SK-MEL-5 (cell line): Measurements from ENCODE around the genes NAGK, EMX1 and ALMS1.

DNA sequence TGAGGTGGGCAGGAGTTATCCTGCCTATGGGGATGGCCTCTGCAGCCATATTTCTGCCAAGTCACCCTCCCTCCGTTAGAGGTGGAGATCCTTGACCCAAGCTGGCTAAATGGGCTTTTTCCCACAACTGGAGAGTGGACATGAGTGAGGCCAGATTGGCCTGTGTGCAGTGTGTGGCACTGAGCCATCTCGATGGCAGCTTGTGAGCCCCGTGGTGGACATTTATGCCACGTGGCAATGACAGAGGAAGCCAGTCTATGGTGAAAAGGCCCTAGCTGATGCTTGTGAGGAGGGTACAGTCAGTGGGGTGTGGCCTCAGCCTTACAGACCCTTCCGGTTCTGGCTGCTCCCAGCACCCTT lies 9.6 kb upstream of the TEX261 start:
RAMPAGE:
- cytosol, long total RNA = no peak
- long total RNA = no peak
- nucleus, long total RNA = no peak

DNA sequence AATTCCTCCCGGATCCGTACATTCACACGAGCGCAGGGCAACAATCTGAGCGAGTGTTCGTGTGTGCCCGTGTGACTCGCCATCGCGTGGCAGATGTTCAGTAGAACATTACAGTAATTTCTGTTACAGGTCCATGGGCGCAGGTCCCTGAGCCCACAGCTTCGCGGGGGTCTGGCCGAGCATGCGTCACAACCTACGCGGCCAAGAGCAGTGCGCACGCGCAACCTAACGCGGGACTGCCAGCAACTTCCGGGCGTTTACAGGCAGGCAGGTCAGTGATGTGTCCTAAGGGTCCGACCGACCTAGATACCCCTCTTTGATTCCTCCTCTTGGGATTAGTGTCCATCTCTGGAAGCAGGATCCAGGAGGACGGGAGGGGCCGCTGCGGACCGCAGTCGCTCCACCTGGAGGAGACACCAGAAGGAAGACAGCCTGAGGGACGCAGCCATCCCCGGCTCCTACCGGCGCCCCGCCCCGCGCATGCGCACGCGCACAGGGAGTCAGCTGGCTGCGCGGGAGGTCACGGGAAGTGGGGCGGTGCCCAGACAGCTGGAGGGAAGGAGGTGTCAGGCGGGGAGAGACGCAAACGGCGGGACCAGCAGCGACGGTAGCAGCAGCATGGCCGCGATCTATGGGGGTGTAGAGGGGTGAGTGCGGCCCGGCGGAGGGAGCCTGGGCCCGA lies at the start of gene NAGK:
NAGK (plus strand) TSS at position 583 of the 682 bp plus-strand sequence.
RAMPAGE:
- cytosol, long total RNA = start-site peak on the plus strand centred at position 233 of the sequence, 40 bp wide, 84 and 98 reads in 2 replicates; start-site peak on the plus strand centred at position 552 of the sequence, 67 bp wide, 293 and 303 reads in 2 replicates
- long total RNA = start-site peak on the plus strand centred at position 556 of the sequence, 67 bp wide, 177 and 115 reads in 2 replicates
- nucleus, long total RNA = start-site peak on the minus strand centred at position 477 of the sequence, 36 bp wide, 72 and 54 reads in 2 replicates

DNA sequence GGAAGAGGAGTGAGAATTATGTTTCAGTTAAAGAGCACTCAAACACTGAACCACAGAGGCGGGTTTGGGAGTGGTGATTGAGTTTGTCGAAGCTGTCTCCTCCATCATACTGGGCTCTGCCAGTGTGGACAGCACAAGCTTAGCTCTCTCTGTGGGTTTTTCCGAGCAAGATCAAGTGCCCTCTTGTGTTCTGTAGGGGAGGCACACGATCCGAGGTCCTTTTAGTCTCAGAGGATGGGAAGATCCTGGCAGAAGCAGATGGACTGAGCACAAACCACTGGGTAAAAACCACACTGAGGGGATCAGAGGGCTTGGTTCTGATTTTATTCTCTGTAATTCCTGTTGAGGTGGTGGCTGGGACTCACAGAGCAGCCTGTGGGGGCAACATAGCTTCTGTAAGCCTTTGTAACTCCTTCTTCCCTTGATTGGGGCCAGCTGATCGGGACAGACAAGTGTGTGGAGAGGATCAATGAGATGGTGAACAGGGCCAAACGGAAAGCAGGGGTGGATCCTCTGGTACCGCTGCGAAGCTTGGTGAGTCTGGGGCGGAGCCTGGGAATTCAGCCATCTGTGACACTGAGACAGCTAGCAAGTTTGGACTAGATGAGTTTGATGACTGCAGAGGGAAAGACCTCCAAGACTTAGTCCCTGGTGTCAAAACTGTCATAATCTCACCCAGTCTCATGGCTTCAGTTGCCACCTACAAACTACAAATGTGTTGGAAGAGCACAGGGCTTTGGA lies 2.0 kb downstream of the NAGK start:
RAMPAGE:
- cytosol, long total RNA = no peak
- long total RNA = no peak
- nucleus, long total RNA = no peak

RAMPAGE:
- cytosol, long total RNA = no peak
- long total RNA = no peak
- nucleus, long total RNA = no peak
Observed at GRCh38 chr2:71338585-71338969, 7.0 kb downstream of the ZNF638 start.

DNA sequence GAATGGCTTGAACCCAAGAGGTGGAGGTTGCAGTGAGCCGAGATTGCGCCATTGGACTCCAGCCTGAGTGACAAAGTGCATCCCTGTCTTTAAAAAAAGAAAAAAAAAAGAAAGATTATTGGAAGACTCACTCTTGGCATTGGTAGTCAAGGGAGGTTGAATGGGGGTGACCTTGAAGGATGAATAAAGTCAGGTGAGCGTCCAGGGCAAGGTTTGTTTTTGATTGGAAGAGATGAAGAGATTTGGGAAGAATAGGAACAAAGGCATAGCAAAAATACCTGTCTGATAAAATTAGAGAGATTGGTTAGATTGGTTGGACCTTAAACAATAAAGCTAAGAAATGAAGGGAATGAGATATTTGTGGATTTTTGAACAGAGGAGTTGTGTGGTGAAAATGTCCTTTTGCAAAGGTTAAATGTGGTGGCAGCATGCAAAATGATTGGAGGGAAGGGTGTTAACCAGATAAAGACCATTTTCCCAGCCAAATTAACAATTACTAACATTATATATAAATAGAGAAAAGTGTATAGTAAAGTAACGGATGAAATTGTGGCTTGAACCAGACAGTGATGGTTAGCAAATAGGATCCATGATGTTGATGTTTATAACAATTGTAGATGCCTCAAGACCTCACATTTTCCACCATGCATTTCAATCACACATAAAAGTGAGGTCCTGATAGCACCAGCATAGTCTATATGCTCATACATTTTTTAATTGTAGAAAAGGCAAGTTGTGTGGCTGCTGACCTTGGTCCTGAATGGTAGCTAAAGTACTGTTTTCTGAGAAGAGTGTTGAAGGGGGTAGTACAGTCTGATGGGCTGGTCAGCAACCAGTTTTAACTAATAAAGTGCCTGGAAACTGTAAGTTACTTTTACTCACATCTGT lies 15.6 kb downstream of the ZNF638 start:
RAMPAGE:
- cytosol, long total RNA = no peak
- long total RNA = no peak
- nucleus, long total RNA = no peak

DNA sequence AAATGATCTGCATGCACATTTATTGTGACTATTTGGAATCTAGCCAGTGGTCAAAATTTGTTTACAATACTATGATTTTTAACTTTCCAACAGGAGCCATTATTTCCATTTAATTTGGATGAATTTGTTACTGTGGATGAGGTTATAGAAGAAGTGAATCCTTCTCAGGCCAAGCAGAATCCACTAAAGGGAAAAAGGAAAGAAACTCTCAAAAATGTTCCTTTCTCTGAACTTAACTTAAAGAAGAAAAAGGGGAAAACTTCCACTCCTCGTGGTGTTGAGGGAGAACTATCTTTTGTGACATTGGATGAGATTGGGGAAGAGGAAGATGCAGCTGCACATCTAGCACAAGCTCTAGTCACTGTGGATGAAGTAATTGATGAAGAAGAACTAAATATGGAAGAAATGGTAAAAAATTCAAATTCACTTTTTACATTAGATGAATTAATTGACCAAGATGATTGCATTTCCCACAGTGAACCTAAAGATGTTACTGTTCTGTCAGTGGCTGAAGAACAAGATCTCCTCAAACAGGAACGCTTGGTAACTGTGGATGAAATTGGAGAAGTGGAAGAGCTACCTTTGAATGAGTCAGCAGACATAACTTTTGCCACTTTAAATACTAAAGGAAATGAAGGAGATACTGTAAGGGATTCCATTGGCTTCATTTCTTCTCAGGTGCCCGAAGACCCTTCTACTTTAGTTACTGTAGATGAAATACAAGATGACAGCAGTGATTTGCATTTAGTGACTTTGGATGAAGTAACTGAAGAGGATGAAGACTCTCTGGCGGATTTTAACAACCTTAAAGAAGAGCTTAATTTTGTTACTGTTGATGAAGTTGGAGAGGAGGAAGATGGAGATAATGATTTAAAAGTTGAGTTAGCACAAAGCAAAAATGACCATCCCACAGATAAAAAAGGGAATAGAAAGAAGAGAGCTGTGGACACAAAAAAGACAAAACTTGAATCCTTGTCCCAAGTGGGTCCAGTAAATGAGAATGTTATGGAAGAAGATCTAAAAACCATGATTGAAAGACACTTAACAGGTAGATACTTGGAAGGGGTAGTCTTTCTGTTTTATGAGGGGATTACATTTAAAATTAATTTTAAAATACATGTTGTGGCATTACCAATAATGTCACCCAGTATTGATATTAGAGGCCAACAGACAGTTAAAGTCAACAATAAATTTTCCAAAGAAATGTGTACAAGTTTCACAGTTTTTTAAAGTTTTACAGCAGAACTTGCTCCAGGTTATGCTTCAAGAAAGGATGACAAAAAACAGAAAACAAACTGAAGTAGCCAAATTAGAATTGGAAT lies 39.7 kb upstream of the DYSF start:
RAMPAGE:
- cytosol, long total RNA = no peak
- long total RNA = no peak
- nucleus, long total RNA = no peak

DNA sequence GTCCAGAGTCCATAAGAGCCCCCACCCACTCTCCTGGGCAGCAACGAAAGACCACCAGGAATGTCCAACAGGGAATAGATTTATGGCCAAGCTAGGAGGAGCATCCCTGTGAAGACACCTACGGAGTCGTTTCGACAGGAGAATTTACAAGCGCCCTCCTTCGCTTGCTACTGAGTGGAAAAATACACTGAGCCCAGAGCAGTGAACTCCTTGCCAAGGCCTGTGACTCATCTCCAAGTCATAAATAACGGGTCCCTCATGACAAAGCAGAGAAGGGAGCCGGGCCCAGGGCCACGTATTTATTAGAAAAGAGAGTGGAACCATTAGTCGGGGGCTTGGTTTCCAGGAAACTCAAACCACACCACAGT lies 276.3 kb downstream of the DYSF start:
RAMPAGE:
- cytosol, long total RNA = no peak
- long total RNA = no peak
- nucleus, long total RNA = no peak

RAMPAGE:
- cytosol, long total RNA = no peak
- long total RNA = no peak
- nucleus, long total RNA = no peak
Observed at GRCh38 chr2:71926025-71926382, 221.7 kb downstream of the CYP26B1 start.

RAMPAGE:
- cytosol, long total RNA = no peak
- long total RNA = no peak
- nucleus, long total RNA = no peak
Observed at GRCh38 chr2:72143401-72143915, 4.2 kb downstream of the CYP26B1 start.

GRCh38 chr2:72145246-72145882 lies 2.3 kb downstream of the CYP26B1 start:
RAMPAGE:
- cytosol, long total RNA = no peak
- long total RNA = no peak
- nucleus, long total RNA = no peak

GRCh38 chr2:72916726-72917633 lies at the start of gene EMX1:
EMX1 (plus strand) TSS chr2:72917519.
RAMPAGE:
- cytosol, long total RNA = no peak
- long total RNA = no peak
- nucleus, long total RNA = no peak

RAMPAGE:
- cytosol, long total RNA = no peak
- long total RNA = no peak
- nucleus, long total RNA = no peak
Observed at GRCh38 chr2:73063746-73064193, 7.7 kb downstream of the SFXN5 start.

DNA sequence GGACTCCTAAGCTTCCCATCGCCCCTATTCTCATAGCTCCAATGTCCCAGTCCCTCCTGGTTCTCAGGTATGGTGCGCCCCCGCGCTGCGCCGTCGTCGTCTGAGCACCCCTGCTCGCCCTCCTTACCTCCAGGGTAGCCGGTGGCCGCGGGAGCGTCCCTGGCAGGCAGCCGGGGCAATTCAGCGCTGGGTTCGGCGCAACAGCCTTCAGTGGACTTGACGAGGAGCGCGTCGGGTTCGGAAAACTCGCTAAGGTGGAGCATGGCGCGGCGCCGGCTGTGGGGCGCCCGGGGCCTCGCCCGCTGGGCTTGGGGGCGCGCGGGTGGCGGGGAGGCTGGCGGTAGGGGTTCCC lies 317 bp downstream of the EGR4 start:
RAMPAGE:
- cytosol, long total RNA = no peak
- long total RNA = no peak
- nucleus, long total RNA = no peak

DNA sequence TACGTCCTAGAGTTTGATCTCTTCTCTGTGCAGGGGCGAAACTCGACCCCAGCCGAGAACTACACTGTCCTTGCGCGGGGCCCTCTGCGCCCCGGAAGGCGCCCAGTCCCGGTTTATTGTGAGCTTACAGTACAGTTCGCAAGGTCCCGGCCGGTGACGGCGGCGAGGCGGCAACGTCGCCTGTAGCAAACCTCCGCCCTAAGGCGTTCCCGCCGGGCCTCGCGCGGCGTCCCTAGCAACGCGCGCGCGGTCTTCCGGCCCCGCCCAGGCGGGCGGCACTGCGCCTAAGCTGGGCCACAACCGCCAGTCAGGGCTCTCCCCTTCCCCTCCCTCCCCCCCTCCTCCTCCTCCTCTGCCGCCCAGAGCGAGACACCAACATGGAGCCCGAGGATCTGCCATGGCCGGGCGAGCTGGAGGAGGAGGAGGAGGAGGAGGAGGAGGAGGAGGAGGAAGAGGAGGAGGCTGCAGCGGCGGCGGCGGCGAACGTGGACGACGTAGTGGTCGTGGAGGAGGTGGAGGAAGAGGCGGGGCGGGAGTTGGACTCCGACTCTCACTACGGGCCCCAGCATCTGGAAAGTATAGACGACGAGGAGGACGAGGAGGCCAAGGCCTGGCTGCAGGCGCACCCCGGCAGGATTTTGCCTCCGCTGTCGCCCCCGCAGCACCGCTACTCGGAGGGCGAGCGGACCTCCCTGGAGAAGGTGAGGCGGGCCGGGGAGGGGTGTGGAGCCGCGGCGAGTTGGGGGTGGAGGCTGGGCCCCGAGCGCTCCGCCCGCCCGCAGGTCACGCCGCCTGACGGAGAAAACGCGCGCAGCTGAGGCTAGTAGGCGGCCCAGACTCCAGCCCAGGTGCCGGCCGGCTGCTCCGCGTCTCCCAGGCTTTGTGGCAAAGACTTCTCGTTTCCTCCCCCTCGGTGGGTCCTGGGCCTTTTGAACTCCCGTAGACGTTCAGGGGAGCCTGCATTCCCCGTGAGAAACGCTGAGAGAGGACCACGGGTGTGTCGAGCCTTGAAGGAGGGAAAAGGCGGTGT lies at the start of gene ALMS1:
ALMS1 (plus strand) TSS at position 345 of the 1,030 bp plus-strand sequence.
RAMPAGE:
- cytosol, long total RNA = no peak
- long total RNA = no peak
- nucleus, long total RNA = start-site peak on the plus strand centred at position 551 of the sequence, 186 bp wide, 260 and 109 reads in 2 replicates

RAMPAGE:
- cytosol, long total RNA = no peak
- long total RNA = no peak
- nucleus, long total RNA = no peak
Observed at GRCh38 chr2:73601060-73601570, 41.1 kb downstream of the NAT8 start.

GRCh38 chr2:73746617-73747080 lies 9.5 kb upstream of the TPRKB start:
RAMPAGE:
- cytosol, long total RNA = no peak
- long total RNA = no peak
- nucleus, long total RNA = no peak

DNA sequence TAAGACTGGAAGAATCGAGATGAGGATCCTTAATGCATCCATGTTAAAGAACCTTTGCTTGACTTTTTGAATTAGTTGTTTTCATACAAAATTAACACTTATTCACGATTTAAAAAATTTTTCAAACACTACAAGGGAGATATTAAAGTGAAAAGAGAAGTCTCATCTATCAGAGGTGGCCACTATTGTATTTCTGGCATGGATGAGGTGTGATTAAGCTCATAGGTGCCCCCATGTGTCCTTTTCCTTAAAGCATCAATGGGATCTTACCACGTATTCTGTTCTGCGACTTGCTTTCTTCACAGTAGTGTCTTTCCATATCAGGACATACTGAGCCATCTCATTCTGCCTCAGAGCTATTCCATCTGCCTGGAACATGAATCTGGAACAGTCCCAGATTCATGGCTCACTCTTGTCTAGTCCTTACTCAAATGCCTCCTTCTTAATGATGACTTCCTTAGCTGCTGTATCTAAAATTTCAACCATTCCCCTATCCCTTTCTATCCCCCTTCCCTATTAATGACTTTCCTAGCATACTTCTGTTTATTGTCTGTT lies 10.9 kb downstream of the STAMBP start:
RAMPAGE:
- cytosol, long total RNA = no peak
- long total RNA = no peak
- nucleus, long total RNA = no peak

RAMPAGE:
- cytosol, long total RNA = no peak
- long total RNA = no peak
- nucleus, long total RNA = no peak
Observed at GRCh38 chr2:73902049-73902772, 9.4 kb downstream of the ACTG2 start.

DNA sequence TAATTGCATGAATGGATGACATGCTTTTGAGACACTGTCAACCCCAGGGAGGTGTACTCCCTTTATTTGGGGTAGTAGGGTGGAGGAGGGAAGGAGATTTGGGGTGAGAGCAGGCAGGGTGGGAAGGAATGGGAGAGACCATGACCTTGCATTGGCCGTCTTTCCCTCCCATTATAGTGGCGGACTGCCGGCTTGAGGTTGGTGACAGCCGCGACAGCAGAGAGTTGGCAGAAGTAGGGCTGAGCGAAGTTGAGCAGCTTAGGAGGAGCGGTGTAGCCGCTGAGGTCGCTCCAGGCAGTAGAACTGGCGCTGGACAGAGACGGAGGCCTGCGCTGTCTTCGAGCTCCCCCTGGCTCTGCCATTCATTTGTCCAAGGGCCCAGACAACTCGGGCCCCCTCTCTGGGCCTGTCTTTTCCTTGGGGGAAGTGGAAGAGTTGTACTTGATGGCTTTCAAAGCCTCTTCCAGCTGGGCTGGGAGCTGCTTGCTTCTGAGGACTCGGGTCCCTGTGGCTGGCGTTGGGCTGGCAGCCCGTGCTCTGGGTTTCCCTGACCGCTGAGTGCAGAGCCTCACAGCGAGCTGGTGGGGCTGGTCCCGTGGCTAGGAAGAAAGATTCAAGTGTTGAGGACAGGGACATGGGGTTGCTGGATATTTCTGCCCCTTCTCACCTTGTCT lies 2.8 kb downstream of the TET3 start:
RAMPAGE:
- cytosol, long total RNA = no peak
- long total RNA = no peak
- nucleus, long total RNA = no peak

DNA sequence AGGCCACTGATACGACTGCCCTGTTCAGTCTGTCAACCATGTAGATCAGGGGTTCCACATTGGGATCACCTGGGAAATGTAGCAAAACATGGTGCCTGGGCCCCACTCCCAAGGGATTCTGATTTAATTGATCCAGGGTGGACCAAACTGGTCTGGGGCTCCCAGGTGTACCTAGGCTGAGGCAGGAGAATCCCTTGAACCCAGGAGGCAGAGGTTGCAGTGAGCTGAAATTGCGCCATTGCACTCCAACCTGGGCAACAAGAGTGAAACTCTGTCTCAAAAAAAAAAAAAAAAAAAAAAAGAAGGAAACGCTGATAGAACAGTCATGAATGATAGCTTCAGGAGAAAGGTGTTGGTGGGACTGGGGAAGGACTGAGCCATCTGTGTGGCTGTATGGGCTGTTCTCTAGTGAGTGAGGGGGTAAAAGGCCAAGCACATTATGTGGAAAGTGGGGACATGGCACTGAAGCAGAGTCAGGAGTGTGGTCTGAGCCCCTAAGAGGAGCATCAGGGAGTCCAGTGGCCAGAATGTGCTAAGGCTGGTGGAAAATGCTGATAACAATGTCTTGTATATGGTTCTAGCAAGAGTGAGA lies 6.9 kb downstream of the TET3 start:
RAMPAGE:
- cytosol, long total RNA = no peak
- long total RNA = no peak
- nucleus, long total RNA = no peak